Measurements from ENCODE around the genes CYP3A4, MBLAC1 and TRAPPC14.

DNA sequence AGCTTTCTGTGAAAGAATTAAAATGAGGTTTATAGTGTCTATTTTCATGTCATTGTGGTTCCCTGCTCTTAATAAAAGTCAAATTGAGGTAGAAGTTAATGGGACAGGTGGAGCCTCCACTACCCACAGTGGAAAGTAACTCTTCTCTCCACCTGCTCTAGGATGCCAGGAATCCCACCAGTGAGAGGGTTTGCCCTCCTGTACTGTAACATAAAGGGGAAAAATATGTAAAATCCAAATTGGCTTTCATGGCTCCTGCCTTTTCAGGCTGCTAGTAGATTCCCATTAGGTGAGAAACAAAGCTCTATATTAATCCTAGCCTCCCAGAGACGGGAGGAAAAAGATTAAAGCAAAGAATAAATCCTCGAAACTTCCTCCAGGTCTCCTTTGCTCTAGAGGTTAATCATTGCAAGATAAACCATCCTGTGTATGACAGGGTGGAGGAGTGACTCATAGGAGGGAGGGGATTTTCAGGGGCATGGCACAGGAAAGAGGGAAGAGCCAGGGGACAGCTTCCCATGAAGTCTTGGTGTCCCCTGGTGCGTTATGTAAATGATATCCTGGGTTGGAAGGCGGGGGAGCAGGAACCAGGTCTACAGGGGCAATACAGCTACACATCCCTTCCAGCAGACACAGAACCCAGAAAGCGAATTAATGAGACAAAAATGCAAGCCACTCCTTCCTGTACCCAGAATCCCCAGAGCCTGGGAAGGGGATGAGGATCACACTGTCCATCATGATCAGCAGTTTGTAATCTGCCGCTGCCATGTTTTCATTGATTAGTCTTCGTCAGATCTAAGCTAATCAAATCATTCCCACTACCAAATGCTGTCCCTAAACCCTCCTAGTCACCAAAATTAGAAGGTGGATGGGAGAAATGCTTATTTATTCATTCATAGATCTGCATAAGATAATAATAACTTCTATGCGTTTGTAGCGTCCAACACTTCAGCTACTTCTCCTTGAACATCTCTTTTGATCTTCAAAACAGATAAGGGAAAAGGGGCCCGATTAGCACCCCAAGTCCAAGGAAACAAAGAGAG is 712 bp downstream of the CYP3A5 start:
- PRO-cap = no peak

GRCh38 chr7:99784085-99784510 is at the start of gene CYP3A4:
Gene CYP3A4, minus strand, starts transcription at chr7:99784184.
- PRO-cap = no peak

DNA sequence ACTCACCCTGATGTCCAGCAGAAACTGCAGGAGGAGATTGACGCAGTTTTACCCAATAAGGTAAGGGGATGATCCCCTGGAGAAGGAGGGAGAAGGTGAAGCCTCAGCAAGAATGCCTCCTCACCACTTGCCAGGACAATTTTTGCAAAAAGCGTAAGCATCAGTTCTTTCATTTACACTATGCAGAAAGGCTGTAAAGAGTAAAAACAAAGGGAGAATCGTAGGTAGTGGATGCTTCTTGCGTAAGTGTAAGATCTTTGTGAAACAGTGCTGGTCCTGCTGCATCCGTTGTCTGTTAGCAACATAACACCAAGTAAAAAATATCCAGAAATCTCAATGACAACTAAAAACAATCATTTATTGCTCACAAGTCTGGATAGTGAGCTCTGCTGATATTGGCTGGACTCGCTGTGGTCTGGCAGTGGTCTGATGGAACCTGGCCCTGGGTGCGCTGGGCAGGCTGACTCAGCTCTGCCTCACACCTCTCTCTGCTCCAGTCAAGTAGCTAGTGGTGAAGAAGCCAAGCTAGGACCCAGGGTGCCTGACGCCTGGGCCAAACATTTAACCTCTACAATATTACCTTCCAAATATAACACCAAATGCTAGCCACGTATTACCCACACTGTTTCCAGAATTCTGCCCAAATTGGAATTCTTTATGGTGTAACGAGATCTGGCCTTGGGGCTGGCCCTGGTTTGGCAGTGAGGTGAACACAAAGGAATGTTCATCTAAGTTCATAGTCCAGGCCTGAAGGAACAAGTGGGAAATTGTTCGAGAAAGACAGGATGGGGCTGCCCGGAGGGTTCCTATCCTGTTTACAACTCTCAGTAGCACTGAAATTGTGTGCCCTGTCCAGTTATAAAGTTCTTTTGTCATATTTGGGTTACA is 16.7 kb downstream of the OR2AE1 start:
- PRO-cap = no peak

- PRO-cap = no peak
Observed at GRCh38 chr7:99891694-99892873, 15.3 kb upstream of the OR2AE1 start.

DNA sequence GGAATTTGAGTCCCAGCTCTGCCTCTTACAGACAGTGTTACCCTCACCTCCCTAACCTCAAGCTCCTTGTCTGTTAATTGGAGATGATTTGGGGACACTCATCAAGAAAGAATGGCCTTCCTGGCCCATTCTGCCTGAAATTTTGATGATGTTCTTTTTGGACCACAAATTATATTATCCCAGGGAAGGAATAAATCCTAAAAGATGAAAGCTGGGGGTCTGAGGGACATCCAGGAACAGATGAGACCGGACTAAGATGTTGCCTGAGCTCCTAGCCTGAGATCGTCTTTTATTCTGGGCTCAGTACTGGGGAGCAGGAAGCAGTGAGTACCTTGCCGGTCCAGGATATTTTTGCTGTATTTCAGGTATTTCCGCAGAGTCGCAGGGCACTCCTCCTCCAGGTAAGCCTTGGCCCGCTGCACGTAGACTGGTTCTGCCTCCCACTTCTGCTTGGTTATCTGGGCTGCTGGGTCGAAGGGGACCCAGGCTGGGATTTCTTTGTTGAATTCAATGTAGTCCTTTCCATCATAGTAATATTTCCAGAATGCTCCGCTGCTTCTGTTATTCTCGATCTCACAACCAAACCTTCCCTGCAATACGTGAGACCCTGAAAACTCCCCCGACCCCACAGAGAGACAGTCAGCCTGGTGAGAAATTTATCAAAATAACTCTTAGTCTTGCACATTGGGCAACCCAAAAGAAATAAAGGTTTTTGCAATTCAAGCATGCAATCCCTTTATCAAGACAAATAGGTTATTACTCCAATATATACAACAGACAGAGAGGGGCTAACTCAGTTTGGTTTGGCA is 7.8 kb downstream of the AZGP1 start:
- PRO-cap = no peak

DNA sequence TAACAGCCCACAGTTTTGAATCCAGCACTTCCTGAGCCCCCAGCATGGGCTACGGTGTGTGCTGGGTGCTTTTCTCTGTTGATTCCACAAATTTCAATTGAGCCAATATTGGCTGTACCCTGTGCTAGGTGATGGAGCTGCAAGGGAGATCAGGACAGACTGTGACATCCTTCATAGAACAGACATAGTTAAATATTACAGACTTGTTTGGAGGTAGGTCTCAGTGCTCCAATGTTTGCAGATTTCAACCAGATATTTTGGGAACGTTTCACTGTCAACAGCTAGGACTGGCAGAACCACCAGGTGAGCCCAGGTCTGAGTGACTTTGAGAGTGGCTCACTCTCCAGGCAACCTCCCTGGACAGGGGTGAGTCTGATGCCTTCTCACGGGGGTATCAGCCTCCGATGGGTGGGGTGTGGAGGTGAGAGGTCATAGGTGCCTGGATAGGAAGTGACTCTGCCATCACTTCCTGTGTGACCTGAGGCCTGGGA is 4.7 kb downstream of the AZGP1 start:
- PRO-cap = no peak

GRCh38 chr7:100077096-100077582 is 4.4 kb downstream of the ZNF3 start:
- PRO-cap = no peak

- PRO-cap = no peak
Observed at GRCh38 chr7:100097454-100098743, 3.3 kb downstream of the MCM7 start.

- PRO-cap = no peak
Observed at GRCh38 chr7:100098971-100099975, 1.9 kb downstream of the MCM7 start.

GRCh38 chr7:100118774-100119160 is 391 bp downstream of the TAF6 start:
- PRO-cap = no peak

DNA sequence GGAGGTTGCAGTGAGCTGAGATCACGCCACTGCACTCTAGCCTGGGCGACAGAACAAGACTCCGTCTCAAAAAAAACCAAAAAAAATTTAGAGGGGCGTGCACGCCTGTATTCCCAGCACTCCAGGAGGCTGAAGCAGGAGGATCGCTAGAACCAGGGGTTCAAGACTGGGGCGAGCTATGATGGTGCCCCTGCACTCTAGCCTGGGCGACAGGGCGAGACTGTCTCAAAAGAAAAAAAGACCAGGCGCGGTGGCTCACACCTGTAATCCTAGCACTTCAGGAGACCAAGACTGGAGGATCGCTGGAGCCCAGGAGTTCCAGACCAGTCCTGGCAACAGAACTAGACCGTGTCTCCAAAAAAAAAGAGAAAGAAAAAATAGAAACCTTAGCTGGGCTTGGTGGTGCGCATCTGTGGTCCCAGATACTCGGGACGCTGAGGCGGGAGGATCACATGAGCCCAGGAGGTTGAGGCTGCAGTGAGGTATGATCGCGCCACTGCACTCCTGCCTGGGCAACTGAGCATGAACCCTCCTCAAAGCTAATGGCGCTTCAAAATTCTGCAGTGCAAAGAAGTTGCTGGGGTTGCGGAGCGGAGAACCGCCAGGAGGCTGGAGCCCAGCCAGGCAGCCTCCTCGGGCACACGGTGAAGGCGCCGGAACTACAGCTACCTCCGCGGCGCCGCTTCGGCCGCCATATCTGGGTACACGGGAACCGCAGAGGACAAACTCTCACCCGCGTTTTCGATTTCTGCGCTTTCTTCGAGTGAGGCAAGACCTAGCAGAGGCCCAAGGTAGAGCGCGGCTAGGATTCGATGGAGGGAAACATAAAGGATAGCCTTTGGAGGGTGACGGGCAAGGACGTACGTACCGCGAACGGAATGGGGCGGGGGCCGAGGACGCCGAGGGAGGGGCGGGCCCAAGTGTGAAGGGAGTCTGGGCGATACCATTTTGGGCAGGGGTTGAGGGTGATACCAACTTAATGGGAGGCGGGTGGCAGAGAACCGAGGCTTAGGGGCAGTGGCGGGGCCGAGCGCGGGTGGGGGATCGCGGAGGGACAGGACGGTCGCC is at the start of gene MBLAC1:
TSS of gene MBLAC1 (plus strand) at position 694 of the 1,068 bp plus-strand sequence.
- PRO-cap = bidirectional peak, plus-strand start at position 996 of the sequence, minus-strand start at position 898 of the sequence

DNA sequence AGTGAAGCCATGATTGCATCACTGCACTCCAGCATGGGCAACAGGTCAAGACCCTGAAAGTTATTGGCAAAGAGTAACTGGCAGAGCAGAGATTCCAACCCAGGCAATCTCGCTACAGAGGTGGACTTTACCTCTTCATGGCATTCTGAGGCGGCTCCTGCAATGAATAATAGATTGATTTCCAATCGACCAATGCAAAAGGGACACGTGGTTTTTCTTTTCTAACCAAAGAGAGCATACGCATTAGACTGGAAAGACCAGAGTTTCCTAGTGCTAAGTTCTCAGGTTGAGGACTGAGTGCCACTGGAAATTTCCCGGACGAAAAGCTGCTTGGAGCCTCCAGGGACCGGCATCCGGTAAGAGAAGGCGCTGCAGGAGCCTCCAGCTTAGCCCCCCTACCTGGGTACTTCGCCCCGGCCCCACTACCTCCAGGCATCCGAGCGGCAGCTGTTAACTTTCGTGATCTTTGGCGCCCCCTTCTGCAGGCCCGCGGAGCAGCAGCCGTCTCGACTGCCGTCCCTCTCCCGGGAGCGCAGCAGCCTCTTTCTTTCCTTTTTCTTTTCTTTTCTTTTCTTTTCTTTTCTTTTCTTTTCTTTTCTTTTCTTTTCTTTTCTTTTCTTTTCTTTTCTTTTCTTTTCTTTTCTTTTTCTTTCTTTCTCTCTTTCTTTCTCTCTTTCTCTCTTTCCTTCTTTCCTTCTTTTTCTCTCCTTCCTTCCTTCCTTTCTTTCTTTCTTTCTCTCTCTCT is 4.1 kb downstream of the MBLAC1 start:
- PRO-cap = no peak

- PRO-cap = no peak
Observed at GRCh38 chr7:100154281-100155319, 3.9 kb downstream of the TRAPPC14 start.

- PRO-cap = unidirectional peak, plus-strand start at chr7:100158783
Observed at GRCh38 chr7:100158590-100159158, at the start of gene TRAPPC14. Gene TRAPPC14, minus strand, starts transcription at chr7:100158723.

GRCh38 chr7:100169463-100169662 is 946 bp upstream of the GAL3ST4 start:
- PRO-cap = no peak

GRCh38 chr7:100246192-100246935 is 26.6 kb downstream of the PVRIG start:
- PRO-cap = no peak

GRCh38 chr7:100344497-100345274 is 13.2 kb upstream of the PILRB start:
- PRO-cap = no peak

DNA sequence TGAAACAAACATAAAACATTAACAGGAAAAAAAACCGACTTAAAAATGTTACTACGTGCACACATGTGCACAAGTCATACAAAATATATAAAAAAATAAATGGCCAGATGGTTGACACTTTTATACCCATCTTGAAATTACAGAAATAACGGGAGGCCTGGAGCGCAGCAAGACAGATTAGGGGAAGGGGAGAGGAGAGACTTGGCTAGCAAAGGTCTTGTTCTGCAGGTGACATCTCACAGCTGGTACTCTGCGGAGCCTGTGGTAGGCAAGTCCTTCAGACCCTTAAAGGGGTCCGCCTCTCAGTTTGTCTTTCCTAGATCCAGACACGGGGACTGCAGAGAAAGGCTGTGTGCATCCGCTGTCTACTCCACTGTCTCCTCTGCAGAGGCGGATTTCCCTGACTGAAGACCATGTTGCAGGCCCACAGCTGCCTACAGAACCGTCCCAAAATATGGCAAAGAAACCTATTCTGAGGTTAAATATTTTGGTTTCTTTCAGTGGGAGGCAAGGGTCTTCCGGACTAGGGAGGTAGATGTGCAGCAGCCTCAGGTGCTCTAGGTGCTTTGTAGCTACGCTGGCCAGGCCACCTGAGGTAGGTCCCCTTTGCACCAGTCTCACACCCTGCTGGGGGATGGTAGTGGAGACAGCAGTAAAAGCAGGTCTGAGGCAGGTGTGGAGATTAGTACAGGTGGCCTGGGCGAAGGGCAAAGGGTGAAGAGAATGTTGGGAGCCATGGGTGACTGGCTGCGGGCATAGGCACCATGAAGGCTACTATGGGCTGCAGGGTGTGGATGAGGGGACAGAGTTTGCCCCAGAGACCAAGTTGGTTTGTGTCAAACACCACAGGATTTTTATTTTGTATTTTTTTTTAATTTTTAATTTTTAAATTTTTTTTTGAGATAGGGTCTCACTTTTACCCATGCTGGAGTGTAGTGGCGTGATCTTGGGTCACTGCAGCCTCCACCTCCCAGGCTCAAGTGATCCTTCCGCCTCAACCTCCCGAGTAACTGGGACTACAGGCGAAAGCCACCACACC is 8.2 kb upstream of the PILRB start:
- PRO-cap = no peak

- PRO-cap = no peak
Observed at GRCh38 chr7:100352168-100352721, 5.7 kb upstream of the PILRB start.

DNA sequence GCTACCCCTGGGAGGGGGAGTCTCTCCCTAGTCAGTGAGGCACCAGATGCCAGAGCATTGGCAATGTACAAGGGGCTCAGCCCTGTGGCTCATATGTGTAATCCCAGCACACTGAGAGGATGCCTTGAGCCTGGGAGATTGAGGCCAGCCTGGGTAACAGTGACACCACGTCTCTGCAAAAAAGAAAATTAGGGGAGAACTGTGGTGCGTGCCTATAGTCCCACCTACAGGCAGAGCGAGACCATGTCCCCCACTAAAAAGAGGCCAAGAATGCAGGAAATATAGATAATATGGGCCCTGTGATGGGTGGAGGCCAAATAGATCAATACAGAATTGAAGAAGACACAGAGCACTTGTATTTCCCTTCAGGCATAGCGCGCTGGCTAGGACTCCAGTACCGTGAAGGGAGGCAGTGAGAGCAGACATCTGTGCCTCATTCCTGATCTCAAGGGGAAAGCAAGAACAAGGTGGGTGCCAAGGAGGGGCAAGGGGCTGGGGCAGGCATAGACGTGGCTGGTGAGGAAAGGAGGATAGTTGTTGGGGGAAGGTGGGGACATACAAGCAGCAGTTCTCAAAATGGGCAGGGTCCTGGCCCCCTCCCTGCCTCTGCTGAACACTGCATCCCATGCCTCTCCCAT is 3.0 kb upstream of the PILRB start:
- PRO-cap = no peak

Measured in ascending aorta (tissue), 1 donor.